Hair follicular keratinocyte (primary cell): ENCODE measurements around a stretch of chr2.

GRCh38 chr2:162642-163314, 101.1 kb downstream of the SH3YL1 start:
- RAMPAGE, long total RNA, result no peak

DNA sequence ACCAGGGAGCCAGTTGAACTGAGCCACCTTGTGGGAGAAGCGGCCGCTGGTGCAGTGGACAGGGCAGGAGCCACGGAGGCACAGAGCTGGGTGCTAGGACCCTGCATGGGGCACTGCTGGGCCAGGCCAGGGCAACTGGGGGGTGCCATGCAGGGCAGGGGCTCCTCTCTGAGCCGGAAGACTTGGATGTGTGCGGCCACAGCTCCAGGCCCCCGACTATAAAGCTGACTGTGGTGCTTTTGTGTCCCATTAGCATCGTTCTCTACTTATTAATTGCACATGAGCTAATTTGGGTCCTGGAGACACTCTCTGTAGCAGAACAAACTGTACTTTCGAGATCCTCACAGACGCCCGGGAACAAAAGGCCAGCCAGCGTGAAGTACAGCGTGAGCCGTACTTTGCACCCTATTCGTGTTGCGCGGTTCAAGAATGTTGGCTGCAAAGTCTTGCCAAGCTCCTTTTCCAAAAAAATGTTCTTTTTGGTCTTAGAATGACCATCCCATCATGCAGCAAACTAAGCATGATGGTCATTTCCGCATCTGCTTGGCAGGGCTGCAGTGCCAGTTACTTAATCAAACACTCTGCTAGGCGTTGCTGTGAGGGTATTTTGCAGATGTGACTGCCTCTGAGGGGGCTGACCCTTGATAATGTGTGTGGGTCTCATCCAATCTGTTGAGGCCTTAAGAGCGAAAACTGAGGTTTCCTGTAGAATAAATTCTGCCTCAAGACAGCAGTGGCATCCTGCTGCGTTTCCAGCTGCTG, 152.1 kb upstream of the ALKAL2 start:
- RAMPAGE, long total RNA, result no peak

DNA sequence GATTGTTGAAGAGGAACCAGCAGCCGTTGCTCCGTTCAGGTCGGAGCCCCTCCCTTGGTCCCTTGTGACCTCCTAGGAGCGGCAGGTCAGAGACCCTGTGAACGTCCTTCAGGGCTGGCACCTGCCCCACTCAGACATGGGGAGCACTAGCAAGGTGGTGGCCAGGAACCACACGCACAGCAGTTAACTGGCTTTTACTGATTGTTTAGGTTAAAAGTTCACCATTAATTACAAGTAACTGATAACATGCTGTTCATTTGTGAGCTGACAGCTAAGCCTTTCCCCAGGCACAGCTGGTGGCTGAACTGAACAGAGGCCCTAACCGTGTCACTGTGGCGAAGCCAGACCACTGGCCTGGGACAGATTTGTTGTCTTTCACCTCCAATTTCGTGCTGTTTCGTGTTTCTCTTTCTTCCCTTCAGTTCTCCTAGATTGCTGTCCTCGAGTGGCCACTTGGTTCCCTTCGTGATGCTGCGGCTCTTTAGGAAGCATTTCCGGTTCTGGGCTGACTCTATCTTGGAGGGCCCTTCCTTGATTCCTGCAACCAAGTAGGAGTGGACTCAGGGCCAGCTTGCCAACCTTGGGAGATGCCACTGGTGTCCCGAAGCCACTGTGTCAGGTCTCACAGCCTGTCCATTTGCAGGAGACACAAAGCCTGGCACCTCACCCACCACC, 159.3 kb upstream of the ALKAL2 start:
- RAMPAGE, long total RNA, result no peak

DNA sequence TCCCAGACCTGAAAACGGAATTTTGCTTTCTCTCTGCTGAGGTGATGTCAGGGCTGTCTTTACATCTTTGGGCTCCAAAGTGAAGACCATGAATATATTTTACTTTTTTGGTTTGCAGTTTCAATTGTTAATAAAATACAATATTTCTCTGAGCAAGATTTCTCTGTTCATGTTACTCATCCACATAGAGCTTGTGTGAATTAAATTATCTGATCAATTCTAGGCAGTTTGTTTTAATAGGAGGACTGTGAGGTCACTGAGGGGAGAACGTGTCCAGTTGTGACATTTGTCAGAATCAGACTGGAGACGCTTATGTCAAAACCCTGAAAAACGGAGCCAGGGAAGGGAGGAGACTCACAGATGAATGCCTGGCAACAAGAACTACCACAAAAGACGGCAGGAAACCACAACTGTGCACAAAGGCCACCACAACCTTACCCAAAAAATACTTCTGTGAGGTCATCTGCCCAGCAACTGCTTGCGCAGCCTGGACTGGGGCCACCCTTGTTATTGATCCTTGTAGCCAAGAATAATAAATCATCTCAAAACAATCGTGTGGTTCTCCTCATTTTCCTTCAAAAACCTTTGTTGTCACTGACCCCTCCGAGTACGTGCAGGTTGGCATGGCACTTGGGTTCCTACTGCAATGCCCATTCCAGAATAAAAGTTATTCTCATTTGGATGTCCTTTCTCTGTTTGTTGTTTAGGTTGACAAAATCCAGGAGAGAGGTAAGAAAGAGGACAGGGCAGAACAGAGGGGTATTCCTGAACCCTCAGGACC, 173.0 kb upstream of the ALKAL2 start:
- RAMPAGE, long total RNA, result no peak

GRCh38 chr2:660488-660966, 16.7 kb downstream of the TMEM18 start:
- RAMPAGE, long total RNA, result no peak

DNA sequence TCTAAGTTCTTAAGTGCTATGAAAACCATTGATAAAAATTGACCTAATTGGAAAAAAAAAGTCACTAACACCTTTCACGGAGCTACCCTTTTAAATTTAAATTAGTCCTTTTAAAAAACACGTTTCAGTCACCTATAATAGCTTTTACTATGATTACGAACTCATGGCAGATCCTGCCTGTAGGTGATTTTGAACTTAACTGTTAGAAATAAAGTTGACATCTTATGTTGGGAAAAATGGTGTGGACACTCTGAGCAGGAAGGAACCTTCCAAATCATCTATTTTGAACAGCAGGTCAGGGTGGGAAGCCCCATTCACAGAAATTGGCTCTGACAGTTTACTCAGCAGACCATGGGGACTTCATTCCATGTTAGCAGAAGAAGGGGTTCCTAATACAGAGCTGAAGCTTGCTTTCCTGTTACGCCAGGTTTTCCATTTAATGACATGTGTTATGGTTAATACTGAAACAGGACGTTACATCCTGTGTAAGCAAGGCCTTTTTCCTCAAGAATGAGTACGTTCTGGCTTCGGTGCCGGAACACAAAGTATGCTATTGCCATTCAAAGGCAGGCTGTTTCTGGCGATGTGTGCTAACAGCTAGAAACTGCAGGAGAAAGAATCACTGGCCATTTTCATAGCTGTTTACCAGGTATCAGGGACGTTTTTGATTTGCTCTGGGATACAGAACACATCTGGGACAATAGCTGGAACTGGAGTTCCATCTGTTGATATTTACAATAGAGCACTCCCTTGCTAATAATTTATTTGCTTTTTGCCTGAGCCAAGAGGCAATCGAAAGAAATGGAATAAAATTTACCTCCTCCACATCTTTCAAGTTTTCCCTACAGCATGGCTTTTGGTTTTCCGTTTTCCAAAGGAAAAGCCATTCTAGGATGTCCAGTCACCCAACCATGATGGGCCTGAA, 190.4 kb downstream of the SNTG2 start:
- RAMPAGE, long total RNA, result no peak

GRCh38 chr2:1591257-1591738, 153.0 kb downstream of the PXDN start:
- RAMPAGE, long total RNA, result no peak

GRCh38 chr2:1609732-1609961, 134.7 kb downstream of the PXDN start:
- RAMPAGE, long total RNA, result no peak

GRCh38 chr2:1617416-1618187, 126.7 kb downstream of the PXDN start:
- RAMPAGE, long total RNA, result no peak

DNA sequence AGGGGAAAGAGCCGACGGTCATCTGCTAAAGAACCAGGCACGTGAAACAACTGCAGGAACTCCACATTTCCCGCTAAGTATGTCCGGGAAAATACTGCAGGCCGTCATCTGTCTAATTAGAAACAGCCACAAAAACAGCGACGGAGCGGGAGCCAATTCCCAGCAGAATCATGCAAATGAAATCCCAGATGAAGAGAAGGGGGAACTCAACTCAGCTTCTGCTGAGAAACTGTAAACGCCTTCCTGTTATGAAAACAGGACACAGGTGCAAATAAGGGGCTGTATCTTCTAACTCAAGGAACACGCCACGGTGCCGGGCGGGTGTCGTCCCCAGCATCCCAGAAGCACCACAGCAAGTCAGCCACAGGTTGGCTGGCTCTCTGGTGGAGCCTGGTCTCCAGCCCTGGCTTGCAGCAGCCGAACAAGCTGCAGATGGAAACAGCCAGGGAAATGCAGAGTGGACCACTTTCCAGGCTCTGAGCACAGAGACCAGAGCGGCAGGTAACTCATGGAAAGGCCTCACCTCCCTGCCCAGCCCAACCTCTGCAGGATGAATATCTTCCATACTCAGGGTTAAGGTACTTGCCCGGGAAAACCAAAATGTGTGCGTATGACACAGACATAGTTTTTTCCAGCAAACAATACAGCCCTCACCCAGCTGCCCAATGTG, 28.9 kb downstream of the PXDN start:
- RAMPAGE, long total RNA, result no peak

- RAMPAGE, long total RNA, result no peak
These were observed 71.9 kb upstream of the PXDN start for GRCh38 chr2:1816052-1816786.

GRCh38 chr2:1855003-1855709, 110.8 kb upstream of the PXDN start:
- RAMPAGE, long total RNA, result no peak

DNA sequence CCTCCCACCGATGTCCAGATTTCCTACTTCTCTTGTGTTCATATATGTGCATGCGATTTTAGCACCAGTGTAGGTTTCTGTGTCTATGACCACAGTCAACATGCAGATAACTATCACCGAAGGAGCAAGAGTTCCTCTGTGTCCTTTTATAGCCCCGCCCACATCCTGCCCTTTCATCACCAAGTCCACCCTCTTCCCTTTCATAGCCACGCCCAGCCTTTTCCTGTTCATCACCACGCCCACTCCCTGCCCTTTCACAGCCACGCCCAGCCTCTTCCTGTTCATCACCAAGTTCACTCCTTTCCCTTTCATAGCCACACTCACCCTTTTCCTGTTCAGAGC, 274.0 kb downstream of the MYT1L start:
- RAMPAGE, long total RNA, result no peak

GRCh38 chr2:2331827-2332429, 853 bp upstream of the MYT1L start:
- RAMPAGE, long total RNA, result no peak

- RAMPAGE, long total RNA, result no peak
These were observed 331.3 kb upstream of the MYT1L start for GRCh38 chr2:2662451-2662704.

DNA sequence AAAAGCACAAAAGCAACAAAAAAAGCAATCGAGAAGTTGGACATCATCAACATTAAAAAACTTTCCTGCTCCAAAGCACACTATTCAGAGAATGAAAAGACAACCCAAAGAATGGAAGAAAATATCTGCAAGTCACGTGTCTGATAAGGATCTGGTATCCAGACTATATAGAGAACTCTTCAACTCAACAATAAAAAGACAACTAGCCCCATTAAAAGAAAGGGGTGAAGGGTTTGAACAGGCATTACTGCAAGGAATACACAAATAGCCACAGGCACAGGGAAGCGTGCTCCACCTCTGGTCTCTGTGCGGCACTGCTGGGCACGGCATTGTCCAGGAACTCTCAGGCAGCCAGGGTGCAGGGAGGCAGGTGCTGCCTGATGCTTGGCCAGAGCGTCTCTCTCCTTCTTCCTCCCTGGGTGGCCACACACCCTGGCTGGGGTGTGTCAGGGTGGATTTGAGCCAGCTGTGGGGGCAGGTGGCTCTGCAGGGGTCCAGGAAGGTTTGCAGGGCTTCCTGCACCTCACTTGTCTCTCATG, 333.2 kb downstream of the EIPR1 start:
- RAMPAGE, long total RNA, result no peak

- RAMPAGE, long total RNA, result no peak
These were observed 8.5 kb downstream of the EIPR1 start for GRCh38 chr2:3369058-3369525.

GRCh38 chr2:3470774-3471239, 48.5 kb downstream of the ADI1 start:
- RAMPAGE, long total RNA, result no peak

GRCh38 chr2:3472293-3473265, 46.8 kb downstream of the ADI1 start:
- RAMPAGE, long total RNA, result no peak

- RAMPAGE, long total RNA, result no peak
These were observed 458 bp downstream of the RNASEH1 start for GRCh38 chr2:3557564-3558186.